Amniotic epithelial cell (primary cell): ENCODE results near the genes HUS1B and EXOC2.

DNA sequence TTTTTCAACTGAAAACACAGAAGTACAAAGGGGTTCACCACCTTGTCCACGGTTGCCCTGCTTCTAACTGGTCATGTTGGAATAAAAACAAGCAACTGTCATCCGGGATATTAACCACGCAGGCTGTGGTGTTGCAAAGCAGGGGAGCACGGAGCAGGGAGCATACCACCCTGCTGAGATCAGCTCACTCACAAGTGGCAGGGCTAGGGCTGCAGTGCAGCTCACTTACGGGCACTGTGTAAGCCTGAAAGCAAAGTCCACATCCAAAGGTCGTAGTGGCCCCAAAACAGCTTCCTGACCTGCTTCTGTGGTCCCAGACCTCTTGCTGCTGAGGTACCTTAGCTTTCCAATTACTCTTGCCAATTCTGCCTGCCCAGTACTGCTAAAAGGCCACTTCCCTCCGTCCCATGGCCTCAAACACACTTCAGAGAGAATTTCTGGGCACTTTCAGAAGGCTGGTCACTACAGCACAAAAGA, 105.7 kb upstream of the DUSP22 start:
- RRBS, result no CpG with 5 or more reads among the region's 7 CpGs

DNA sequence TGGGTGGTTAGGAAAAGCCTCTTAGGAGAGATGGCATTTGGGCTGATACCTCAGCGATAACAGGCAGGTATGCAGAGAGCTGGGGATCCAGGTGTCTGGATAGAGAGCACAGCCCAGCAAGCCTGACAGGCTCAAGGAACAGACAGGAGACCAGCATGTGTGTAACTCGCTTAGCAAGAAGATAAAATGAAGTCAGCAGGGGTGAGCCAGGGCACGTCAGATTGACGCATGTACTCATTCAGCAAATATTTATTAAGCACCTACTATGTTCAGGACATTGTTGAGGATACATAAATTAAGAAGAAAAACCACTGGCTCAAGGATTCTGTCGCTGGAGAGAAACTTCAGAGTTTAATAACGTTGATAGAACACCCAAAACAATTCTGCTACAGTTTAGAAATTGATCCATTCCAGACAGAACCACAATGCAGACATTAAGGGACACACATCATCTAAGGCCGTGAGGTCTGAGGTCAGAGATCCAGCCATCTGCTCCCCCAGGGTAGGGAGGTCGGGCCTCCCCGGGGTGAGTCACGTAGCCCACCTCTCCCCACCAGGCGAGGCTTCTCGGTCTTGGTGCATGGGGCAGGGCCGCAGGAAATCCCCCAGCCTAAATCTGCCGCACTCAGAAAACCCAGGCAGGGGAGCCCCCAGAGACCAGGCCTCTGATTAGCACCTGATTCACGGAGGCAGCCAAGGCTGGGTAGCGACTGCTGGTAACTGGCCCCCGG, 947 bp upstream of the DUSP22 start:
- RRBS, result 45% methylated on average over 1 of the region's 17 CpGs

GRCh38 chr6:401214-402127, 9.9 kb downstream of the IRF4 start:
- RRBS, result 87% methylated on average over 5 of the region's 32 CpGs

- RRBS, result no CpG with 5 or more reads among the region's 14 CpGs
These were observed 13.3 kb downstream of the IRF4 start for GRCh38 chr6:404697-405362.

DNA sequence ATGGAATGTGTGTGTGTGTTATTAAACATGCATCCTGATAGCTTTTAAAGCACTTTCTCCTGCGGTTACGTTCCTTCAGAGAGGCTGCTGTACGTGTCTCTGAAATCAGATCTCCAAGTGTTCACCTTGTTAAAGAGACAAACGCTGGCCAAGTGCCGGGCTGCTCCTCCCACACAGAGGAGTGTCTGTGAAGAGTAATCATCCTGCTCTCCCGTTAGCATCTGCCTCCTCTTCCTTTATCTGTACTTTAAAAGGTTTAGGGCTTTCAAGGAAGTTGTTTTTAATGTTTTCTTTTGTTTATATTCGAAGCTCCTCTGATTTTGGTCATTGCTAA, 19.9 kb downstream of the IRF4 start:
- RRBS, result no CpG with 5 or more reads among the region's 7 CpGs

GRCh38 chr6:656822-657326, at the start of gene HUS1B:
Gene HUS1B, minus strand, starts transcription at chr6:657100.
- RRBS, result 95% methylated on average over 11 of the region's 31 CpGs

DNA sequence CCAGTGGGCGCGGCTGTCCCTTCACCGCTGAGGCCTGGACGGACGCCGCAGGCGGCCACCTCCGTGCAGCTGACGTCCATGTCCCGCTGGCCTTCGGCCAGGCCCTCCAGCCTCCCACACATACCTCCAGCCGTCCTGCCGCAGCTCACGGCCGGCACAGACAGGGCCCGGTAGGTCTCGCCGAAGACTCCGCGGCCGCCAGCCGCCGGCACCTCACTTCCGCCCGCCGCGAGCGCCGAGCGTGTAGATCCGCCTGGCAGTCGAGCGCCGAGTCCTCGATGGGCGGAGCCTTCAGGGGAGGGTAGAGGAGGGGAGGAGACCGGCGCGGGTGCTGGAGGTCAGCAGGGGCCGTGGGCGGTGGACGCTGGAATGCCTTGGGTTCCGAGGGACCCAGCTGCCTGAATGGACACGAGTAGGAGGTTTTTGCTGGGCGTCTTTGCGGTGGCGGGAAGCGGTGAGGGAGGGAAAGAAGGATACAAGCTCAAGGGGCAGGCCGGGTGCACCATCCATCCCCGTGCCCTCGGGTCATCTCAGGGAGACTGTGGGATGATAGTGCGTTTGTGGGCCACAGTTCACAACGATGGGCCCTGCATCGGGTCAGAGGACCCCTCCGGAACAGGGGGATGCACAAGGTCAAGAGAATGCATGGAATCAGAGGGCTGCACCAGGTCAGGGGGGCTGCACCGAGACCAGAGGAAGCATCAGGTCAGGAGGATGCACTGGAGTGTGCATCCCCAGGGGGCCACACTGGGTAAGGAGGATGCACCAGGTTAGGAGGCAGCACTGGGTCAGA, at the start of gene EXOC2:
EXOC2 (minus strand) TSS at position 245 of the 793 bp plus-strand sequence.
- RRBS, result 5% methylated on average over 8 of the region's 56 CpGs

DNA sequence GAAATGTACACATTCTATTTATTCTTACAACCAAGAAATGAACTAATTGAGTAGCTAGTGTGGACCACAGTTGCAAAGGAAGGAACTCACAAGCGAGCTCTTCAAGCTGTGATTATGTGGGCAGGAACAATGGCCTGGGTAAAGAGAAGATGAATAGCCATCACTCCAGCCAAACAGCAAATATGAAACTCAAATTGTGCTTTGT, 18.7 kb upstream of the EXOC2 start:
- RRBS, result no CpG with 5 or more reads among the region's 1 CpG

- RRBS, result no CpG with 5 or more reads among the region's 8 CpGs
These were observed 224.5 kb upstream of the FOXQ1 start for GRCh38 chr6:1087455-1087761.

DNA sequence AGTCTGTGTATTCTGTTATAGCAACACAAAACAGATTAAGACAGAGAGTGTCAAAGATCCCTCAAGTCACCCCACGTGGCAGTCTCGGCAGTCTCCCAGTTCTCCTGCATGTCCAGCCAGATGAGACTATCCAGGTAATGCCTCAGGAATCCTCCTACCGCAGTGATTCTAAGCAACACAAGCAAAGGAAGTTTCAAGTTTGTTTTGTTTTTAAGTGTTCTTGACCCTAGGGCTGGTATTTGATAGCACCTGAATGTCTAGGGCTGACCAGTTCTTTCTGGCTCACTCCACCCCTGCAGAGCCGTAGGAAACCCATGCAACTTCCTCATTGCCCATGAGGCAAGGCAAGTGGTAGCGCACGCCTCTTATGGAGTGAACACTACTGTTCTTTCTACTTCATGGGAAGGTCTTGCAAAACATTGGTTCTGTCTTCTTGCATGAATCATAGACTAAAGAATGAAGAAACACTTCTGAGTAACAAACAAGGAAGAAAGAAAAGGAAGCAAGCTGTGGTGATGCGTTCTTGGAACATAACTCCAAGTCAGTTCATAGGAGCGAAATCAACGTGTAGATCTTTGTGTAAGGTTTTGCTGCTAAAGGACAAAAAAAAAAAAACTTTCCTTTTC, 24.7 kb upstream of the FOXQ1 start:
- RRBS, result no CpG with 5 or more reads among the region's 9 CpGs

DNA sequence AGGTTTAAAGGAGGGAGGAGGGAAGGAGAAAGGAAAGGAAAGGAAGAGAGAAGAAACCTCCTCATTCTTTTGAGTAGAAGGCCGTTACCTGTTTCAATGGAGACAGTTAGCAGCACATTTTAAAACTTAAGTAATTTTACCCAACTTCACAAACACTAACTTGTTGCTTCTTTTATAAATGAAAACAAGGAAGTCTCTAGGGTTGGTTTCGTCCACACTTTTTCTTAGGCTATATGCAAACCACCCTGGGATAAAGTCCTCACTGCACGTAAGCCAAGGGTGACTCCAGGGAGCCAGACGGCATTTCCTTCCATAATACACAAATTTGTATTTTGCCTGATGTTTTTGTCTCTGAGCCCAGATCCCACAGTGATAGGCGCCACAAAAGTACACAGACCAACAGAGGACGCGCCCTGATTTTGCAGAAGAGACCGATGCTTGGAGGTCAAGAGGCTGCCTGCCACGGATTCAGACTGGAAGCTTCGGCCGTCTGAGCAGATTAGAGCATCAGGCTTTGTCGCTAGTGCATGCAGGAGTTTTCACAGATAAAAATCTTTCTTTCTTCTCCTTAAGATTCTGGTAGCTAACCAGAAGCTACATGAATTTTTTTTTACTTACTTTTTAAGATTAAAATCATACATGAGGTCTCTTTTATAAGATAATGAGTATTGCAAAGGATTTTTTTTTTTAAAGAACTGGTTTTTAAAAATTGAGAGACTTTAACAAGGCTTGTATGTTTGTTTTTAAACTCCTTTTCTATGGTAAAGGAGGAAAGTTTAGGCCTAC, 22.8 kb downstream of the FOXQ1 start:
- RRBS, result no CpG with 5 or more reads among the region's 12 CpGs

GRCh38 chr6:1392003-1392396, 2.6 kb downstream of the FOXF2 start:
- RRBS, result no CpG with 5 or more reads among the region's 9 CpGs

DNA sequence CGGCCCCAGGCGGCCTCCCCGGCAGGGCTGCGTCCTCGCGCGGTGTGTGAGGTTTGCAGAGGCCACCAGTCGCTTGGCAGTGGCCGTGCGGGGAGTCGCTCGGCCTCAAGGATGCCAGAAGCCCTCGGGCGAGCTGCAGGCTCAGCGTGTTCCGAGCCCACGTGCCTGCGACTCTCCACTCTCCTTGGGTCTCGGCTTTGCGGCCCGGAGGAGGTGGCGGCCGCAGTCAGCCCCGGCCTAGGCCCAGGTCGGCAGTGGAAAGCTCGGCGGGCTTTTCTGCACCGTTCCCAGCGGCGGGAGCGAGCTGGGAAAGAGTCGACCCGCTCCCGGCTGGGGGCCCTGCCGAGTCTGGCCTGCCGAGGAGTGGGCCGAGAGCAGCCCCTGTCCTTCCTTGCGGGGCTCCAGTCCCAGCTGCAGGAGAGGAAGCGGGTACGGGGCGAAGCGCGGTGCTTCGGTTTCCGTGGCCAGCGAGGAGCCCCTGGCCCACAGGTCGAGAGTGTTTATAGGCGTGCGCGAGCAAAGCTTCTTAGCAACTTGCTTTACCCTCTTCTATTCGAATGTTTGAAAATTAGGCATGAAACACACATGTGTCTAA, 5.5 kb downstream of the FOXC1 start:
- RRBS, result no CpG with 5 or more reads among the region's 51 CpGs

- RRBS, result no CpG with 5 or more reads among the region's 15 CpGs
These were observed 12.7 kb downstream of the FOXC1 start for GRCh38 chr6:1622346-1622893.

- RRBS, result no CpG with 5 or more reads among the region's 20 CpGs
These were observed 16.3 kb downstream of the FOXC1 start for GRCh38 chr6:1625792-1626547.

DNA sequence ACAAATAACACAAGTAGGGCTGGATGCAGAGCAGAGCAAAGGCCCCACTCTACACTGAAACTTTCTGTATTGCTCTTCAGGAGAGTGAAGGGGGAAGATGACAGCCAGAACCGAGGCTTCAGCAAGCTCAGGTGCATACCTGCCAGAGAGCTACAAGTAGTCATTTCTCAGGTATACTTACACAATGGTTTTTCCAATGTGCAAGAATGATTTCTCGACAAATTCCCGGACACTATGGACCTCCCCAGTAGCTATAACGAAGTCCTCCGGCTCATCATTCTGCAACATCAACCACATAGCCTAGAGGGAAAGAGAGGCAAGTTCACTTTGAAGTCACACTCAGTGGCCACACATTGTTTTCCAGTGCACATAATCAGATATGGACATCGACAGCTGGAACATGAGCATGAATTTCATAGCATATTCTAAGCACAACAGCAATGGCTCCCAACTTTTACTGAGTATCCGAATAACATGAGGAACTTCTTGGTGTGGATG, 132.6 kb downstream of the FOXC1 start:
- RRBS, result 100% methylated on average over 2 of the region's 7 CpGs

DNA sequence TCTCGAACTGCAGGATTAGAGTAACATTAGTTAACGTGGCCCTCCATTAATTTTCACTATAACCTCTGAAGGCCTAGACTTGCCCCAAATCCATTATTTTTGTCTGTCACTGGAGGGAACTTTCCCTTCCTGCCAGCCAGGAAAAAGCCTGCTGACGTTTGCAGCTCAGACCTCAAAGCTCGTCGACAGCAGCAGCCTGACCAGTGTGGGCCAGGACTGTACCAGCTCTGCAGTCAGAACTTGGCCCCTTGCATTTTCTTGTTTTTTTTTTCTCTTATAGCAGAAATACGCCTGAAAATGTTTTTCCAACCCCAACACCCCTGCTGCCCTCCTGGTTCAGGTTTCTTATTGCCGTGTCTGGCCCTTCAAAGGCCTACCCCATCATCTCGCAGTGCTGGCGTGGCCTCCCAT, 168.9 kb downstream of the FOXC1 start:
- RRBS, result no CpG with 5 or more reads among the region's 9 CpGs

DNA sequence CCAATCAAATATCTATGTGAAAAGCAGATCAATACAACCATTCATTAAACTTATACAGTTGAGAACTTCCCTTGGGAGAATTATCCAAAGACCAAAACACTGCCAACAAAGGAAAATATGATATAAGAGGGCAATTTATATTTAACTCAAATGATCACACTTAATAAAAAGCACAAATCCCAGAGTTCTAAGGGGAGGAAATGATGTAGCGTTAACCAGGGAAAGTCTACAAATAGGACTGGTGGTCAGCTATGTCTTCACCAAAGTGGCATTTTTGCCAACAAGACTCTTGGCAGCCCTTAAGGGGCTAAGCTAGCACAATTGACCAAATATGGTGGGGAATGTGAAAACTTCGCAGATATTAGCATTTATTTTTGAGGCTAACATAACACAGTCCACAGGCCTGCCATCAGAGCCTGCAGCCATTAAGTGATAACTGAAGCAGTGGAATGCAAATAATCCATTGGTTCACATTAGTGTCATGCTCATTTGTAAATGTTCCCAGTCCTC, 274.5 kb downstream of the FOXC1 start:
- RRBS, result no CpG with 5 or more reads among the region's 2 CpGs

GRCh38 chr6:2021473-2021875, 223.9 kb downstream of the GMDS start:
- RRBS, result no CpG with 5 or more reads among the region's 4 CpGs

GRCh38 chr6:2203153-2203674, 42.2 kb downstream of the GMDS start:
- RRBS, result no CpG with 5 or more reads among the region's 5 CpGs